Metastatic Liver Carcinoma in the Adrenal Gland (tissue), 2 donors: ENCODE data around the genes ABHD12B and TRIM9.

DNA sequence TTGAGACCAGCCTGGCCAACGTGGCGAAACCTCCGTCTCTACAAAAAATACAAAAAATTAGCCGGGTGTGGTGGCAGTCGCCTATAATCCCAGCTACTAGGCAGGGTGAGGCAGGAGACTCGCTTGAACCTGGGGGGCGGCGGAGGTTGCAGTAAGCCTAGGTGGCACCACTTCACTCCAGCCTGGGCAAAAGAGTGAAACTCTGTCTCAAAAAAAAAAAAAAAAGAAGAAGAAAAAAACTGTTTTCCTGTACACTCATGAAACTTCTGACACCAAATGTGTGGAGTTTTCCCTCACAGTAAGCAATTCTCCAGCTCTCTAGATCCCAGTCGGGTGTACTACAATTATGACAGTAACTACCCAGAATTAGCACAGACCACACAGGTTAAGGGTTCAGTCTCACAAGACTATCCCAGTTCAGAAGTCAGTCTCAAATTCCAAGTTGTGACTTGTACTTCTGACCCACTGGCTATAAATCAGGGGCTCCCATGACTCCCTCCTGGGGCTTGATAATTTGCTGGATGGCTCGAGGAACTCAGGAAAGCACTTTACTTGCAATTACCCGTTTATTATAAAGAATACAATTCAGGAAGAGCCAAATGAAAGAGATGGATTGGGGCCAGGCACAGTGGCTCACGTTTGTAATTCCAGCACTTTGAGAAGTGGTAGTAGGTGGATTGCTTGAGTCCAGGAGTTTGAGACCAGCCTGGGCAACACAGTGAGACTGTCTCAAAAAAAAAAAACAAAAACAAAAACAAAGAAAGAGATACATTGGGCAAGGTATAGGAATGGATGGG lies 12.5 kb upstream of the ARF6 start:
- PRO-cap, 2 experiments = no peak in any of the 2 experiments

- PRO-cap, 2 experiments = no peak in any of the 2 experiments
Observed at GRCh38 chr14:49895176-49896429, 2.7 kb downstream of the ARF6 start.

GRCh38 chr14:49951910-49952412 lies 59.1 kb downstream of the ARF6 start:
- PRO-cap, 2 experiments = no peak in any of the 2 experiments

DNA sequence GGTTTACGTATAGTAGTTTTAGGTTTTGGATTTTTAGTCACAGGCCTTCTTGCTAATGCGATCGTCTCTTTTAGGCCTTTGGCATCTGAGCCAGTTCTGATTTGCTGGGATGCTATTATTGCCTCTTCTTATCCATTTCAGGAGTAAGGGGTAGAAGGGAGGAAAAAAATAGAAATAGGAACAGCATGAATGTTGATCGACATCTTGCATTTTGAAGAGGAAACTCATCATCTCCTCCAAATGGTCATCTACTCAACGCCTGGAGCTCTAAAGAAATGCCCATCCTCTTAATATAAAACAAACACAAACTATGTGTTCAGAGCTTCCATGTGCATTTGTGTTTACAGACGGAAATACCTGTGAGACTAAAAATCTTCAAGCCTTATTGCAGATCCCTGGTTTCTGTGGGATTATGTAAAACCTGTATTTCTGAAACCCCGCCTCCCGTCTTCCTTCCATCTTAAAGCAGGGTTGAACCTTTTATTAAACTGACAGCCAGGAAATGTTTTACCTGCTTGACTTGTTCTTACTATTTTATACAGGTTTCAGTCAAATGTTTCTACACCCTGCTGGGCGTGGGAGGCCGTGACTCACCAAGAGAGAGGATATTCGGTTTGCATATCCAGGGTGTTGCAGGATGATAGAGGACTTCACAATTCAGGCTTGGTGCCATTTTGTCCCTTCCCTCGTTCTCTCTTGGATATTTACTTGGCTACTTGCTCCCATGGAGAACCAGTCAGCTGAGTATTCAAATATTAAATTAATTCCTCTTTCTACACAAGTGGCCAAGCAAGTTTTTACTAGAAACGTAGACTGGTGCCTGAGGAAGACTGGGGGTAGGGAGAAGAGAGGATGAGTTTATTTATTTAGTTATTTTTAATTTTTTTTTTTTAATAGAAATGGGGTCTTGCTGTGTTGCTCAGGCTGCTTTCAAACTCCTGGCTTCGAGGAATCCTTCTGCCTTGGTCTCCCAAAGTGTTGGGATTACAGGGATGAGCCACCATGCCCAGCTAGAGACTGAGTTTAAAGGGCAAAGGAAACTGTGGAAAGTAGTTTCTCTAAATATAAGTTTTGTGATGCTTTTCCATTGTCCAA lies 69.7 kb downstream of the ARF6 start:
- PRO-cap, 2 experiments = no peak in any of the 2 experiments

GRCh38 chr14:49999063-49999782 lies 106.3 kb downstream of the ARF6 start:
- PRO-cap, 2 experiments = peak in 2 of 2 experiments; most common plus-strand start chr14:49999382 (in 1); most common minus-strand start chr14:49999257 (in 2)

DNA sequence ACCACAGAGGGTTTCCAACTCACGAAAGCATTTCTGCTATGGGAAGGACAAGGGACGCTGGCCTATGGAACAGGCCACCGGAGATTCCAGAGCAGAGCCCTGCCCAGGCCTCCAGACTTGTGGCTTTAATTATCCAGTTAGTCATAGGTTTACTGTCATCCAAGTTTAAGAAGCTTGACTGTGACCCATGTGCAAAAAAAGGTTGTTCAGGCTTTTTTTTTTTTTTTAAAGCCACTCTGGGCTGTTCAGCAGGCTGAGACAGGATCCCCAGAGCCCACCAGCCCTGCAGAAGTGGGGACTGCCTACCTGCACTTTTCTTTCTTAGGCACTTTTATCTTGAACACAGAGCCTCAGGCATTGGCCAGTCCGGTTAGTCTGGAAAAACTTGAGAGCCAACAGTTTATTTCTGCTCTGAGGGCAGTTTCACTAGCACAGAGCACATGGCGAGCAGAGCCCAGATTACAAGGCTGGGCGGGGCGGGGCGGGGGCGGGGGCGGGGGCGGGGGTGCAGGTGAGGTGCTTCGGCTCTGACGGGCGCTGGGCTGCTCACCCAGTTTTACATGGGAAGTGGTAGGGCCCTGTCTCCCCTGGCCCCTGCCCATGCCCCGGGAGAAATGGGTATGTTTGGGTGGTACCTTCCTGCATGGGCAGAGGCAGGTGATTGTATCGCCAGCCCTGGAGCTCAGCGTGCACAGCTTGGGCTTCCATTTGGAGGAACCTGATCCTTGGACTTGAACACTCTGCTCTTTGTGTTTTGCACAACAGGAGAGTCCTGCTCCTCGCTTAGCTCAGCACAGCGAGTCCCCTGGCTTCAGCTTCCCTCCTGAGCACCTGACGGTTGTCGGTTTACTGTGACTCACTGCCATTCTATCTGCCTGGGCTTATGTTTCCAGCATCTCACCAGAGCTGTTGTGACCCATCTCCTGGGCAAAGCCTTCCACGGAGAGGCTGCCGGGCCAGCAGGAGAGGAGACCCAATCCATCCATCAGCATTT lies 108.3 kb downstream of the ARF6 start:
- PRO-cap, 2 experiments = peak in 2 of 2 experiments; most common plus-strand start position 553 of the sequence (in 2); most common minus-strand start position 733 of the sequence (in 2)

- PRO-cap, 2 experiments = peak in 1 of 2 experiments; most common plus-strand start chr14:50062391 (in 1); most common minus-strand start chr14:50062270 (in 1)
Observed at GRCh38 chr14:50062120-50062531, 54.2 kb downstream of the VCPKMT start.

DNA sequence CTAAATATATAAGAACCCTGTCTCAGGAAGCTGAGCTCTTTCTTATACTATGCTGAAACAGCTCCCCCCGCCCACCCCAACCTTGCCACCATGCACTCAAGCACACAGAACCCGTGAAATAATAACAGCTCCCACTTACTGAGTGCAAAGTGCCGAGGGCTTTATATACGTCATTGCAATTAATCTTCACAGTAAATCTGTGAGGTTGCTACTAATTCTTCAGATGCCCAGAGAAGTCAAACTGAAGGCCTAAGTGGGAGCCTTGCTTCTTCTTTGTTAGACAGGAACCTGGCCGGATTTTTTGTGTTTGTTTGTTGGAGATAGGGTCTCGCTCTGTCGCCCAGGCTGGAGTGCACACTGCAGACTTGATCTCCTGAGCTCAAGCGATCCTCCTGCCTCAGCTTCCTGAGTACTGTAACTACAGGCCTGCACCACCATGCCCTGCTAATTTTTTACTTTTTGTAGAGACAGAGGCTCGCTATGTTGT lies 34.0 kb downstream of the VCPKMT start:
- PRO-cap, 2 experiments = no peak in any of the 2 experiments

GRCh38 chr14:50115436-50115986 lies 861 bp downstream of the VCPKMT start:
- PRO-cap, 2 experiments = no peak in any of the 2 experiments

- PRO-cap, 2 experiments = no peak in any of the 2 experiments
Observed at GRCh38 chr14:50191271-50191800, 40.0 kb downstream of the SOS2 start.

DNA sequence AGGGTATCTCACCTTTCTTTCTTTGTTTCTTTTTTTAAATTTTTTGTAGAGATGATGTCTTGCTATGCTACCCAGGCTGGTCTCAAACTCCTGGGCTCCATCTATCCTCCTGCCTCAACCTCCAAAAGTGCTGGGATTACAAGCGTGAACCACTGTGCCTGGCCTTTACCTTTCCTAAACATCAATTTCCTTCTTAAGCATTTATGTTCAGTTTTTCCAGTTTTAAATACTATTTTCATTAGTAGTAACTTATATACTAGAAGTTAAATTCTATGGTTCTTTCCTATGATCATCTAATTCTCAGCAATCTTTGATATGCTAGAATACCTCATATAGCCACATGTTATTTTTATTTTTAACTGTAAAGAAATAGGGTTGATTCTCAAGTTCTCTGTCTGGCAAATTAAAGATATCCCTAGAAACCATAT lies 38.2 kb downstream of the SOS2 start:
- PRO-cap, 2 experiments = no peak in any of the 2 experiments

- PRO-cap, 2 experiments = peak in 2 of 2 experiments; most common plus-strand start chr14:50335592 (in 2); most common minus-strand start chr14:50335387 (in 2)
Observed at GRCh38 chr14:50335269-50335855, 23.2 kb downstream of the DMAC2L start.

GRCh38 chr14:50418908-50419470 lies 22.3 kb upstream of the CDKL1 start:
- PRO-cap, 2 experiments = no peak in any of the 2 experiments

- PRO-cap, 2 experiments = no peak in any of the 2 experiments
Observed at GRCh38 chr14:50752468-50753150, 78.4 kb downstream of the NIN start.

GRCh38 chr14:50756116-50757065 lies 74.6 kb downstream of the NIN start:
- PRO-cap, 2 experiments = no peak in any of the 2 experiments

DNA sequence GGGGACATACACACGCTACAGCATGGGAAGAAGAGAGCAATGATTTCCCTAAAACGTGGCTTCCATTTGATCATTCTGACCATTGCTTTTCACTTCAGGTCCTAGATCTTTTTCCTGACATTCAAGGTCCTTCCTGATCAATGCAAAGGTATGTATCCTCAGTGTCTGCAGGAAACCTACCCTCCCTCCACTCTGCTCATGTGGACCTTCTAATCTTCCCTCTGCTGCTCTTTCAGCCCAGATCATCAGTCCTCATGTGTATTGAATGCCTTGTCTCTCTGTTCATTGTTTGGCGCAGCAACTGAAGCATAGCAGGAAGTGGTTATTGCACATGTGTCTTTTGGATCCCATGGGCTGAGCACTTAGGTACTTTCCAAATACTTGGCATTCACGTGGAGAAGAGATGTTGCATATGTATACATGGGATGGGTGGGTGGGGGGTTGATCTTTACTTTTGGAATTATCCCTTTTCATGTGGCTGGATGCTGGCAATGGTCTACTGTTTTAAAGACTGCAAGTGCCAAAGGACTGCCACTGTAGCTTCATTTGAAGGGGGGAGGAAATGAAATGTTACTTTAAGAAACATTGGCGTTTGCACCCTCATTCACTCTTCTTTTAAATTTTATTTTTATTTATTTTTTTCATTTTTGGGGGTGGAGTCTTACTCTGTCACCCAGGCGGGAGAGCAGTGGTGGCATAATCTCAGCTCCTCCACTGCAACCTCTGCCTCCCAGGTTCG lies 4.4 kb upstream of the NIN start:
- PRO-cap, 2 experiments = no peak in any of the 2 experiments

GRCh38 chr14:50871861-50872308 lies at the start of gene ABHD12B:
TSS of gene ABHD12B (plus strand) at chr14:50872053.
- PRO-cap, 2 experiments = no peak in any of the 2 experiments

DNA sequence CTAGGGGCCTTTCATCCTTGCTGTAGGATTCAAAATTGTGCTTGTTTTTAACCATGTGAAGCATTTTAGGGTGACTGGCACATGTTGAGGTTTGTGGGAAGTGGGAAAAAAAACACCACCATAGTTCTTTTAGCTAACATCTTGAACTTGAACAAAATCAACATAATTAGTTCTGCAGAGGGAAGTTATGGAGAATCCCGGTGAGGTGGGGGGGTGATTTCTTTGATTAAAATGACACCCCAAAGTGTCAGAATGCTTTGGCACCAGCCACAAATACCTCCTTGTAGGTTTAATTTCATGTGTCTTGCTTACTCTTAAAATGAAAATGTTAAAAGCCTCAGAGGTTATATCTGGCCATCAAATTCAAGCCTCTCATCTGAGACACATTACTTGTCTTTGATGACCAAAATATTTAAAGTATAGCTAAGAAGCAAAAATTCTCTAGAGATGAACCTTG lies 52.6 kb upstream of the PYGL start:
- PRO-cap, 2 experiments = no peak in any of the 2 experiments

GRCh38 chr14:51095014-51095848 lies at the start of gene TRIM9:
TSS of gene TRIM9 (minus strand) at chr14:51095105.
- PRO-cap, 2 experiments = peak in 2 of 2 experiments; most common plus-strand start chr14:51095284 (in 1); most common minus-strand start chr14:51095073 (in 1)

GRCh38 chr14:51095849-51096519 lies 1.1 kb upstream of the TRIM9 start:
- PRO-cap, 2 experiments = no peak in any of the 2 experiments